SK-N-SH (cell line): ENCODE measurements around the genes DEFB110 and PKHD1.

GRCh38 chr6:45530328-45530853, 152.7 kb upstream of the SUPT3H start:
- RRBS = no CpG with 5 or more reads among the region's 4 CpGs
CAGE:
- cytosol, long polyA plus RNA = no peak
- long polyA plus RNA = no peak
- nucleus, long polyA plus RNA = no peak

DNA sequence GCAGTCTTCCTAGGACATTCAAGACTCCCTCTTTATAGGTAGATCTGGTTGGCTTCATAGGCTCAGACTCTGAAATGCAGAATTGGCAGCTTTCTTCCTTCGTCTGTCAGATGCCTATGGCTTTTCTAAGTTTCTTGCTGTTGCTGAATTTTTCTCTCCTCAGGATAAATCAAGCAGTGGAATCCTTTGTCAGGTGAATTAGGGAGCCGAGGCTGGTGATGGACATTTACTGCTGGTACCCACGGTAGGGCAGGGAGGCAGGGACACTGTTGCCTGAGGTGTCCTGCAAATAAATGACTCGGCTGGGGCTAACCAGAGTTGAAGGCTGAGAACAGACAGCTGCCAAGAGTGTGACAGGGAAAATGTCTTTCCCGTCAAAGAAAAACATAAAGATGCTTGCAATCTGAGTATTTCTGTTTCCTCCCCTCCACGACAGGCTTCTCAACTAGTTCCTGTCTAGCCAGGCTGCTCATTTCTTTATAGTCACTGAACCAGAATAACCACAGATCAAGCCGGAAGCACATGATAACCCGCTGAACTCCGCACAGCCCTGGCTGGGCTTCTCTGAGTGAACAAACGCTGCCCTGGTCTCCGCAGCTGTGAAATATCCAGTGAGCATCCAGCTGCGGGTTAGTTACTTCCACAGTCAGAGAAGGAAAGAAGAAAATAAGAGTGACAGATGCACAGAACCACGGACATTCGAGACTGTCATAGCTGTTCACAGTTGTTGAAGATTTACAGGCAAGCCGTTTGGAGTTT, 299.6 kb upstream of the SUPT3H start:
- RRBS = no CpG with 5 or more reads among the region's 15 CpGs
CAGE:
- cytosol, long polyA plus RNA = no peak
- long polyA plus RNA = no peak
- nucleus, long polyA plus RNA = no peak

- RRBS = no CpG with 5 or more reads among the region's 5 CpGs
CAGE:
- cytosol, long polyA plus RNA = no peak
- long polyA plus RNA = no peak
- nucleus, long polyA plus RNA = no peak
Measured at GRCh38 chr6:46054405-46054905, 38.8 kb upstream of the CLIC5 start.

DNA sequence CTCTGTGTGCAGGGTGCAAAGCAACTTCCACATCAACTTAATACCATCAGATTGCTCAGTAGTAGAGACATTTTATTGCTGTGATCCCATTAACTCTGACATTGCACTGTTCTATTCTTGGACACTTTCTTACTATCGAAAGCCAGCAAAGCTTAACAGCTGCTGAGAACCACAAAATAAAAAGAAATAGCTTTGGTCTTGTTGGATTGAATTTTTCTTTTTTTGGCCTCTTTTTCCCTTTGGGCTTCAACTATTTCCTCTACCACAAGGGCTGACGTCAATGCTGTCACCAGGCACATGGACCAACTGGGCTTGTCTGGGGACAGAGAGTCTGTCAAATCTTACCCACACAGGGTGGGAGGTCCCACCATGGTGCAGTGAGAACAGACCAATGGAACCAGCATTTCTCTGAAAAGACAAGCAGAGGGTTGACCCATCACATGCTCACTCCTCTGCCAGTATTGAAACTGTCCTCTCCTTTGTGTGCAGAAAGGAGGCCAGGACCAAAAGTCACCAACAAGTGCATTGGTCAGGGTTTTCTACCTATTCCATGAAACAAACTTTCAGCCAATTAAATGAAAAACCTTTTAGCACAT, 63.5 kb upstream of the ENPP5 start:
- RRBS = no CpG with 5 or more reads among the region's 2 CpGs
CAGE:
- cytosol, long polyA plus RNA = no peak
- long polyA plus RNA = no peak
- nucleus, long polyA plus RNA = no peak

GRCh38 chr6:46508923-46509768, 17.9 kb upstream of the RCAN2 start:
- RRBS = no CpG with 5 or more reads among the region's 4 CpGs
CAGE:
- cytosol, long polyA plus RNA = no peak
- long polyA plus RNA = no peak
- nucleus, long polyA plus RNA = no peak

GRCh38 chr6:46511301-46511925, 20.2 kb upstream of the RCAN2 start:
- RRBS = no CpG with 5 or more reads among the region's 10 CpGs
CAGE:
- cytosol, long polyA plus RNA = no peak
- long polyA plus RNA = no peak
- nucleus, long polyA plus RNA = no peak

GRCh38 chr6:46671915-46672802, 15.5 kb upstream of the TDRD6 start:
- RRBS = no CpG with 5 or more reads among the region's 2 CpGs
CAGE:
- cytosol, long polyA plus RNA = no peak
- long polyA plus RNA = no peak
- nucleus, long polyA plus RNA = no peak

DNA sequence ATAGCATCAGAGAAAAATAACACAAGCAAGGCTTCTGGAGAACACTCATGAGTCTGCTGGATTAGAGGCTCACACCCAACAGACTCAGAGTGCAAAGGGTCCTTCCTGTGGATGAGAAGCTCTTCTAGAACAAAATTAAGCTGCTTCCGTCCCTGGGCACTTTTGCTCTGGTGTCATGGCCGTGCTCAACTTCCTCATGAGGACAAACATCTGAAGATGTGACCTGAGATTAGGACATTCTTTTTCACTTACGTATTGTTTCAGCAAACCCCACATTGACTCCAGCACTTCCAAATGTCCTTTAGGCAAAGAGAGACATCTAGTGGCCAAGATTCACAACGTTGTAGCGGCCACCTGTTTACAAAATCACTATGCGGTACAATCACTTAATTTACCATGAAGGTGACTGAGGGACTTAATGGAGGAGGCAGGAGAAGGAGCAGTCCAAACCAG, 5.3 kb upstream of the ADGRF1 start:
- RRBS = no CpG with 5 or more reads among the region's 6 CpGs
CAGE:
- cytosol, long polyA plus RNA = no peak
- long polyA plus RNA = no peak
- nucleus, long polyA plus RNA = no peak

DNA sequence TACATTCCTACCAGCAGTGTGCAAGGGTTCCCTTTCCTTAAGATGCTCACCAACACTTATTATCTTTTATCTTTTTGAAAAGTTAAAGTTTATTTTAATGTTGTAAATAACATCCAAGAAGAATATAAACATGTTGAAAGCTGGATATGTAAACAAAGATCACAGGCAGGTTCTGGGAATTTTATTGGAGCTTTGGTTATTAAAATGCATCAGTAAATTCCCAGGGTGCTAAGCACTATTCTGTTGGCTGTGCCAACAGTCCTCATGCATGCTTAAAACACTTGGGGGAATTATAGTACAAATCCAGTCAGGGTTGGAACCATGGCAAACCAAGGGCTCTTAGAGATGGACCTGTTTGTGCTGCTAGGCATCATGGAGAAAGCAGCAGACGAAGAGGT, 101.5 kb upstream of the ADGRF4 start:
- RRBS = no CpG with 5 or more reads among the region's 1 CpG
CAGE:
- cytosol, long polyA plus RNA = no peak
- long polyA plus RNA = no peak
- nucleus, long polyA plus RNA = no peak

GRCh38 chr6:47597532-47597922, 100.9 kb upstream of the ADGRF4 start:
- RRBS = no CpG with 5 or more reads among the region's 2 CpGs
CAGE:
- cytosol, long polyA plus RNA = no peak
- long polyA plus RNA = no peak
- nucleus, long polyA plus RNA = no peak

DNA sequence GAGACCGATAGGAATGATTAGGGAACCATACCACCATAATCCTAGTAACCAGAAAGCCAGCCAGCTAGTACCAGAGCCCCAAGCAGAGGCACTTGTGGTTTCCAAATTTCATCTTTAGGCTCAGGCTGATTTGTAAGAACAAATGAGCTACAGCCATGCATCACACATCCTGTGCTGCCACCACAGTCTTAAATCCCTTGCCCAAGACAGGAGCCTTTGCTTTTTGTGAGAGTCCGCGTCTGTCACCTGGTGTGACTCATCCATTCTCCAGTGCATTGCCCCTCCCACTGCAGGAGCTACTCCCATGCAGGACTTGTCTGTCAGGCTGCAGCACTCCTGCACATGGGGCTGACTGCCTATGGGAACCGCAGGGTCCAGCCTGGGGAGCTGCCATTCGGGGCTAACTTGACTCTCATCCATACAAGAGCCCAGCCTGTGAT, 42.2 kb upstream of the ADGRF4 start:
- RRBS = no CpG with 5 or more reads among the region's 5 CpGs
CAGE:
- cytosol, long polyA plus RNA = no peak
- long polyA plus RNA = no peak
- nucleus, long polyA plus RNA = no peak

- RRBS = no CpG with 5 or more reads among the region's 1 CpG
CAGE:
- cytosol, long polyA plus RNA = no peak
- long polyA plus RNA = no peak
- nucleus, long polyA plus RNA = no peak
Measured at GRCh38 chr6:49556370-49556862, 5.9 kb downstream of the C6orf141 start.

DNA sequence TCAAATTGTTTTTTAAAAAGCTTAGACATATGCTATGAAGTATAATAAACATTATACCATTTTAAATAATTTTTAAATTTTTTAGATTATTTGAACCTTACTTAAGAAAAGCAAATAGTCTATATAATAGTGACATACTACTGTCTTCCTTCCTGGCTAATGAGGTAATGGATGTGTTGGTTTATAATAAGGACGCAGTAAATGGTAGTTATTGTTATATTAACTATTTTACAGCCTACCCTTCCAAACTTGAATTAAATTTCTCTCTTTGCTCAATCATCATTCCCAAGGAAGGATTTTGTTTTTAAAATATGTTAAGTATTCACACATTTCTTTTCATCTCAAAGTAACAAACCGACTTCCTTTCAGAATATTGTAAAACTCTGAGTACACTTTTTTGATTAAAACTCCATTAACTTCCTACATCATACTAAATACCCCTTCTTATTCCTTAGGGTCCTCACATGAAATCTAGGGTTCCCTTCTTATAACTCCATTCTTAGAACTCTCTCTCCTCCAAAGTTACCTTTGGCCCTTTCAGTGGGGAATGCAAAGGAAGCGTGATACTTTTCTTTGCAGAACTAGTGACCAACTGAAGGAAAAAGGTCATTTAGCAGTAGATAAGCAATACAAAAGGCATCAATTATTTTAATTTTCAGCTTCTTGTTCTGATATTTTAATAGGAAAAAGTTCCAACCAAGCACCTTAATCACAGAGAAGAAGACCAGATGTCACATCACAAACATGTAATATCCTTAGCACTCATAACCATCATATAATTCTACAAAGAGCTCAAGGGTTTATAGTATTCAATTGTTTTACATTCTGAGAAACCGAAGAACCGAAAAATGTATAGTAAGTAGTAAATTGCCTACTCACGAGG, 621 bp downstream of the RHAG start:
- RRBS = no CpG with 5 or more reads among the region's 6 CpGs
CAGE:
- cytosol, long polyA plus RNA = no peak
- long polyA plus RNA = no peak
- nucleus, long polyA plus RNA = no peak

DNA sequence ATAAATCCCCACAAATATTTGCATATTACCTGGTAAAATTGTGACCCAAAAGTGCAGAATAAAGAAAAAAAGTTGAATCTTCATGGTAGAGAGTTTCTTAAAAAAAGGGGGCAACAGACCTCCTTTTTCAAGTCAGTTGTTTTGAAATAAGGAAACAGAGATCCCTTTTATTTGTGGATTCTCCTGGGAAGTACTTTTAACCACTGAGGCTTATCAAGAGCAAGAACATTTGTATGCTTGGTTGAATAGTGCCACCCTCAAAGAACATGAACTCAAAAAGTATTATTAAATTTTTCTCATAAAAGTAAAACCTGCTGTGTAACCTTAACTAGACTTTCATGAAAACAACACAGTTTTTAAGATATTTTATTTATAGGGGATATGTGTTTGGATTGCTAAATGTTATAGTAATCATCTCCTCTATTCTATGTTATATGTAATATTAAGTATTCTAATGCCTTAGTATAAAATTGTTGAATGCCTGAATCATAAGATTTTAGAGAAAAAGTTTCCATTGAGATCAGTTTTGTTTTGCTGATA, at the start of gene DEFB110:
Gene DEFB110, minus strand, starts transcription at position 143 of the 540 bp plus-strand sequence.
CAGE:
- cytosol, long polyA plus RNA = no peak
- long polyA plus RNA = no peak
- nucleus, long polyA plus RNA = no peak

DNA sequence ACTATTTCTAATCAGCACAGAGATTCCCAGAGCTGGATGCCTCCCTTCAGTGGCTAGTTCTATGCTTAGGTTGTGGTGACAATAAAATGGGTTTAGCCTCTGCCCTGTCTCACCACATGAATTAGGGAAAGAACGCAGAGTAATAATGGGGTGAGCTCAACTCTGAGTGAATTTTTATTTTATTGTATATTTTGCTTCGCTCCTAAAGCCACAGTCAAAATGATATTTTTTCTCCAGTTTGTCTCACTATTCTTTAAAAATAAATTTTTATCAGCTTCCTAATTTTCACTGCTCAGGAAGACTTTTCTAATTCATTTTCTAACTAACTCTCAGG, 142.2 kb downstream of the TFAP2B start:
- RRBS = no CpG with 5 or more reads among the region's 2 CpGs
CAGE:
- cytosol, long polyA plus RNA = no peak
- long polyA plus RNA = no peak
- nucleus, long polyA plus RNA = no peak

DNA sequence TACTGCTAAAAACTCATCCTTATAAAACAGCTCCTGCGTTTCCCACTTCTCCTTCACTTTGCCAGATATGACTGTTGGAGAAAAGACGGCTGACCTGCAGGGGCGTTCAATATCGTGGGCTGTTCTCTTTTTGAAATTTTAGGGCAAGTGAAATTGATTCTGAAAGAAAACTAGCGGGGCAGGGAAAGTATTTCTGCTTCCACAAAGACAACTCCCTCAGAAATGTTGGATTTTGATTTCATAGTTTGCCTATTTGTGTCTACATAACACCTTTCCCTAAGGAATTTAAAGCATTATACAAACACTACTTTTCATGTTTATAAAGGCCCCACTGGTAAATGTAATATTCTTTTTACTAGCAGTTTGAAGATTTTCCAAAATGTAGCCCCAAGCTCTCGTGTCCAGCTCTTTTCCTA, 206.9 kb downstream of the TFAP2B start:
- RRBS = no CpG with 5 or more reads among the region's 6 CpGs
CAGE:
- cytosol, long polyA plus RNA = no peak
- long polyA plus RNA = no peak
- nucleus, long polyA plus RNA = no peak

CAGE:
- cytosol, long polyA plus RNA = no peak
- long polyA plus RNA = no peak
- nucleus, long polyA plus RNA = no peak
Measured at GRCh38 chr6:51737543-51737990, 349.8 kb downstream of the PKHD1 start.

GRCh38 chr6:51855308-51855818, 232.1 kb downstream of the PKHD1 start:
- RRBS = no CpG with 5 or more reads among the region's 7 CpGs
CAGE:
- cytosol, long polyA plus RNA = no peak
- long polyA plus RNA = no peak
- nucleus, long polyA plus RNA = no peak

GRCh38 chr6:52087276-52087737, at the start of gene PKHD1:
PKHD1 (minus strand) TSS chr6:52087613.
- RRBS = no CpG with 5 or more reads among the region's 6 CpGs
CAGE:
- cytosol, long polyA plus RNA = no peak
- long polyA plus RNA = no peak
- nucleus, long polyA plus RNA = no peak

GRCh38 chr6:52244530-52244817, 174 bp upstream of the IL17F start:
- RRBS = no CpG with 5 or more reads among the region's 4 CpGs
CAGE:
- cytosol, long polyA plus RNA = no peak
- long polyA plus RNA = no peak
- nucleus, long polyA plus RNA = no peak